NALM6 (cell line): ENCODE measurements around the gene C4orf51.

DNA sequence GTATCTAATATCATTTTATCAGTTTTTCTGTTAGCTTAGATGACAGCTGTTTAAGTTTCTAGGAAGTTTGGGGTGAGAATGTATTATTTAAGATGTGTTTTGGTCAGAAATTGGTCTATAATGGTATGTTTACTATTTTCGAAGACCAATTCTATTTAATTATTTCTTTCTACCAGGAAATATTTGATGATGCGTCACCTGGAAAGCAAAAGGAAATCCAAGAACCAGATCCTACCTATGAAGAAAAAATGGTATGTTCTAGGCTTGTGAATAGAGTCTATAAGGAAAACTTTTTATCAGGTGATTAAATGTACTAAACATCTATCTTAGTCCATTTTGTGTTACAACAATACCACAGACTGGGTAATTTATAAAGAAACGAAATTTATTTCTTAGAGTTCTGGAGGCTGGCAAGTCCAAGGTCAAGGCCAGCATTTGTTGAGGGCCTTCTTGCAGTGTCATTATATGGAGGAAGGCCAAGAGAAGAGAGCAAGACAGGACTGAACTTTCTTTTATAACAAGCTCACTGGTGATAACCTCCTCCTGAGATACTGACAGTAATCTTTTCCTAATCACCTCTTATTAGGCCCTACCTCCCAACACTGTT is 3.8 kb downstream of the SMARCA5 start:
- PRO-cap = no peak

DNA sequence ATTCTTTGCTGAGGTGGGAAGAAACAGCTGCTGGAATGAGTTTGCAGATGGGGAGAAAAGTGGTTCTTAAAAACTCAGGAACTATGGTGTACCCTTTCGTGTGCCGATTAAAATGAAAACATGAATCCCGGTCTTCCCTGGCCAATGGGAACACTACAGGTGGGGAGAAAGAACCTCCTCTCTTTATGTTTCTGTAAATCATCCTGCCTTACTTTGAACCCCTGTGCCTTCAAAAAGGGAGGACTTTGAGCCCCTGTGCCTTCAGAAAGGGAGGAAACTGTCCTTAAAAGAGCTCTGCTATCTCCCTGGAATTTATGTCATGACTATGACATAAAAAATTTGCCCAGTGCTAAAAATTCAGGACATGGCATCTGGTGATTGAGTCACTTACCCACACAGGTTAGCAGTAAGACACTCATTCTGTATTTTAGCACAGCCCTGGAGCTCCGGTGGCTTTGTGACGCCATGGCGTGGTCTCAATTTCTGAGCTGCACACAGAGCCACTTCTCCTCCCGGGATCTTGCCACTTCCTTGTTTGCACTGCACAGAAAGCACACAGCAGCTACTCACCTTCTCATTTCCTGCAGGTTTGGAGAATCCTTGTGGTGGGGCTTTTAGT is 76.3 kb downstream of the GYPE start:
- PRO-cap = no peak

- PRO-cap = no peak
Measured at GRCh38 chr4:144339479-144339849, 198.9 kb upstream of the GYPA start.

- PRO-cap = no peak
Measured at GRCh38 chr4:145057352-145058104, 40.5 kb downstream of the ANAPC10 start.

- PRO-cap = bidirectional peak, plus-strand start at chr4:145487894, minus-strand start at chr4:145487773
Measured at GRCh38 chr4:145487563-145487992, 5.9 kb downstream of the SMAD1 start.

- PRO-cap = no peak
Measured at GRCh38 chr4:145545605-145546195, 64.0 kb downstream of the SMAD1 start.

GRCh38 chr4:145679927-145680803 is at the start of gene C4orf51:
Gene C4orf51, plus strand, starts transcription at chr4:145680146.
- PRO-cap = no peak

DNA sequence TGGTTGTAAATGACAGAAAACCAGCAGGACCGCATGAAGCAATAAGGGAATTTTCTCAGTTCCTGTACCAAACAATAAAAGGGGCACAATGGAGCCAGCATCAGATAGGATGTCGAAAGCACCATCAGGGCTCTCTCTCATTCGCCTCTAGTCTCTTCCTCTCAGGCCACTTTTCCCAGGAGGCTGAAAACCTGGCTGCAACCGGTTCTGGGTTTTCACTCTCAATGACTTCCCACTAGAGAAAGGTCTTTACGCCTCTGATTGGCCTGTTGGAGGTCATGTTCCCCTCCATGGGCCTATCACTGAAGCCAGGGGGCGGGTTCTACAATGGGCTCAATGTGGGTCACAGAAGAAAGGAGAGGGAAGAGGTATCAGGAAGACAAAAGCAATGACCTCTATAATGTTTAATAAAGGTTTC is 29.3 kb downstream of the ZNF827 start:
- PRO-cap = no peak

DNA sequence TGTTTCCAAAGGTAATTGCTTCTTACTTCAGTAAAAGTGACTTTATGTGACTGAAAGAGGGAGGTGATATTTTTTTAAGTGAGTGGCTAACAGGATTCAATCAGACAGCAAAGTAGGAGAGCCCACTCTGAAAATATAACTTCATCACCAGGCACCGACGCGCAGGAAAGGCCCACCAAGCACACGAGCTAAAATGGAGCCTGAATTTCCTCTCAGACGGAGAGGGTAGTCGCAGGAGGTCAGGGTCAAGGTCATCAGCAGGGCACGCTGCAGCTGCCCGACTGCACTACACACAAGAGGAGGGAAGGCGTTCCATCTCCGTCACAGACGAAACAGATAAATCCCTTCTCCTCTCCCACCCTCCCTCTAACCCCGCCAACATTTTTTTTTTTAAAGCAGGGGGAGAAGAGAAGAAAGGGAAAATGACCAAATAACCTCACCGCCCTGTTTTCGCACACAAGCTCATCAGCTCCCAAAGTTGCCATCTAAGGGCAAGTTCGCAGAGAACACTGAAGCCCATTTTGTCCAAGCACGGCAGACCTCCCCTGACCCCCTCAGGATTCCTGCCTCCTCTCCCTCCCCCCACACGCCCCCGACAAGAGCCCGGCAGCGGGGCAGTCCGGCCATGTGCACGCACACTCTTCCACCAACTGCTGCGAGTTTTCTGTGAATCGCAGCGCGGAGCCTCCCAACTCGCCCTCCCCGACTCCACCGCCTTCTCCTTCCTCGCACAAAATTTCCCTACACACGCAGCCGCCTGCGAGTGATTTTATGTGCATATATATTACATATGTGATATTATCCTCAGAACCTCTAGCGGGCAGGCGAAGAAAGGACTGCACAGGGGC is 2.8 kb downstream of the ZNF827 start:
- PRO-cap = bidirectional peak, plus-strand start at position 203 of the sequence, minus-strand start at position 202 of the sequence; bidirectional peak, plus-strand start at position 603 of the sequence, minus-strand start at position 654 of the sequence; bidirectional peak, plus-strand start outside the sequence, minus-strand start at position 722 of the sequence

- PRO-cap = bidirectional peak, plus-strand start at chr4:145936573, minus-strand start at chr4:145936317; bidirectional peak, plus-strand start at chr4:145936890, minus-strand start at chr4:145936754
Measured at GRCh38 chr4:145936444-145937099, 2.1 kb downstream of the ZNF827 start.

- PRO-cap = no peak
Measured at GRCh38 chr4:146237941-146238537, 23.7 kb downstream of the REELD1 start.

- PRO-cap = no peak
Measured at GRCh38 chr4:146333155-146334096, 119.1 kb downstream of the REELD1 start.

DNA sequence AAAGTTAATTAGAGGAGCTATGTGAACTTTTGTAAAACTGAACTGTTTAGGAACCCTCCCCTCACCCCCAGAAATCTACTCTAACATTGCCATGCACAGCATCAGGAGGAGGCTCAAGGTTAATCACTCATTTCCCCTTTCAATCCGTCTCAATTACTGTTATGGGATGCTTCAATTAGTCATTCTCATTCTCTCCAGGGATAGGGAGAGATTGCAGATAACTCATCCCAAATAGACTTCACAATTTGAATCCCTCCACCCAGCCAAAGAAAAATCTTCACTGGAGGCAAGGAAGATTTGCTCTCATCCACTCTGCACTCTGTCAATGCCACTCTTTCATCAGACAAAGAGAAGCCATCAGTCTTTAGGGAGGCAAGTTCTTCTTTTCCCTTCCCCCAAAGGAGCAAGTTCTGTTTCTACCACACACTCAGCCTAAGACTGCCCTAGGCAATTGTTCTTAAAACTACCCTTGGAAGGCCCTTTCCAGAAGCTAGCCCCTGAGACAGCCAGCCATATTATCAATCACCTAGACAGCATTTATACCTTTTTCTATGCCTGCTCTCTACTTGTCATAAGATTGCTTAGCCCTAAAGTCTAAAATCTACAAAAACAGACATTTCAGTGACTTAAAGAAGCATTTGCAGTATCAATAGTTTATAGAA is 140.3 kb downstream of the SLC10A7 start:
- PRO-cap = no peak

GRCh38 chr4:147830806-147831479 is 99.1 kb downstream of the ARHGAP10 start:
- PRO-cap = no peak

DNA sequence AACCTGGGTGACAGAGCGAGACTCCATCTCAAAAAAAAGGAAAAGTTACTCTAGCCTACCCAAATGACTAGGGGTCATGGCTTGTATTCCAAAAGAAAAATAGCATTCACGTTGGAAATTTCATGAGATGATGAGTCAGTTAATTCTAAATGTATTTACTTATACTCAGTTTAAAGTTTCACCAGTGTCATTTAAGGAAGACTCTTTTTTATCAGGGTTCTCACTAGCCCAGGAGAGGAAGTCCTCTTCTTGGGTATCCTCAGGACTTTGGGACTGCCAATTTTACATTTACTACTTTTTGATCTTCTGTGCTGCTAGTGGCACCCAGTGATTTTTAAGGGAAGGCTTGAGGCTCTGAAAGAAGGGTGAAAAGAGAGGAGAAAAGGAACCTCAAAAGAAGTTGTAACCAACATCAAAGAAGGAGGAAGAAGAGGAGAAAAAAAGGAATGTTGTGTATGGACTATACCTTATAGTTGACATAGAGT is 281.8 kb downstream of the ARHGAP10 start:
- PRO-cap = no peak

- PRO-cap = bidirectional peak, plus-strand start at chr4:148052745, minus-strand start at chr4:148052622
Measured at GRCh38 chr4:148052463-148053071, 320.7 kb downstream of the ARHGAP10 start.

DNA sequence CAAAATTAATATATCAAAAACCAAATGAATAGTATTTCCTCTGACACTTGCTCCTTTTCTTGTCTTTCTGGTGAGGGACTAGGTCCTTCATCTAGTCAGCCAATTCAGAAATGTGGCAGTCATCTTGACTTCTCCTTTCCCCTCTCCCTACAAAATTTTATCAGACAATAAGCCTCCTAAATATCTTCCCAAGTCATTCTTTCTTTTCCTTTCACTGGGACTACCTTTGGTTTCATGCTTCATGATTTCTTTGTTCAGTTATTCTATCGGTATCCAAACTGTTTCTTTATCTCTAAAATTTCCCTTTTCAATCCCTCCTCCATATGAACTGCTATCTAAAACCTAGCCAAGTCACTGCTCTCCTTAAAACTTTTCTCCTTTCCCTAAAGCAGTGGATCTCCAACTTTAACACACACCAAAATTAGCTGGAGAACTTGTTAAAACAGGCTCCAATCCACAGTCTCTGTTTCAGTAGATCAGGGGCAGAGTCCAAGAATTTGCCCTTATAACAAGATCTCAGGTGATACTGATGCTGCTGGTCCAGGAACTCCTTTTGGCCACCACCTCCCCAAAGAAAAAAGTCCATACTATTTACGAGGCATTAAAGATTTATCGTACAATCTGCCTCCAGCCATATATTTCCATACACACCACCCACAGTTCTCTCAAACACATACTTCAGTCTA is 219.7 kb upstream of the MAB21L2 start:
- PRO-cap = no peak

- PRO-cap = no peak
Measured at GRCh38 chr4:151003959-151004470, 11.1 kb downstream of the LRBA start.

- PRO-cap = no peak
Measured at GRCh38 chr4:151107036-151108213, 8.0 kb downstream of the RPS3A start.

DNA sequence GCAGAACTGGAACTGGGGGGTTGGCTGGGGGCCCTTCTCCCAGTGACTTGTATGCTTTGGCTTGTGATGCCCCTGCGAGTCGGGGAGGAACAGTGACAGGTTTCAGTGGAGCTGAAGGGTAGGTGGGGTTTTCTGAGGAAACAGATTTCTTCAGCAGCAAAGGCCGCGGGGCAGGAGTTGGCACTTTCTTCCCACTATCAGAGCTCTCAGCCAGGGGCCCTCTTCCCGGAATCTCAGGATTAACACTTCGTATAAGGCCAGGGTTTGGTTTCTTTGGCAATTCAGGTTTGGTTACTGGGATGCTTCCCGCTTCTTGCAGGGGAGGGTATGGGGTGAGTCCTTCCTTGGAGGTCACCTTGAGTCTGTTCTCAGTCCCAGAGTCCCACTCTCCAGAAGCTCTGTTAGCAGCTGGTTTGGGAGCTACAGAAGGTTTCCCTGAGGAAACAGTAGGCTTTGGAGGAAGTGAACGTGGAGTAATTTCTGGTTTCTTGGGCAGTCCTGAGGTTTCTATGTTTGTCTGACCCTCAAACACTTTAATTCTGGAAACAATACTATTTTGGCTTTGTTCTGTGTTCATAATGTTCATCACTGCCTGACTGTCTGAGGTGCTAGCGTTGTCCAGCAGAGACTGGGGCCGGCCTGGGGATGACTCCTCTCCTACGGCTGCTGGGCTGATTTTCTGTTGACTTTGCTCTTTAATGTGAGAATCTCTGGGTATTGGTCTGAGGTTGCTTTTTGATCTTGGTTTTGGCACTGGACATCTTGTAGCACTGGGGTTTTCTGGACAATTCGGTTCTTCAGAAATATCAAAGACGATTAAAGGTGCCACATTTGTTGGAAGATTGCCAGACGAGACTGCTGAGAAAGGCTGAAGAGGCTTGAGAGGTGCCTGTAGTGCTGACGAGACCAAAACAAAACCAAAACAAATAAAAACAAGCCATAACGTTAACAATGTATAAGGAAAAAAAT is 75.6 kb downstream of the RPS3A start:
- PRO-cap = no peak